NT2/D1 (cell line): ENCODE results near the gene NEO1.

- RRBS, 2 experiments: no CpG with 5 or more reads among the region's 3 CpGs
These were observed 218.5 kb downstream of the THSD4 start for GRCh38 chr15:71333758-71334097.

GRCh38 chr15:71337087-71337944 lies 222.0 kb downstream of the THSD4 start:
- RRBS, 2 experiments: no CpG with 5 or more reads among the region's 8 CpGs

- RRBS, 2 experiments: no CpG with 5 or more reads among the region's 4 CpGs
These were observed 339.8 kb downstream of the THSD4 start for GRCh38 chr15:71455055-71455527.

- RRBS, 2 experiments: no CpG with 5 or more reads among the region's 1 CpG
These were observed 309.1 kb upstream of the NR2E3 start for GRCh38 chr15:71501293-71501712.

DNA sequence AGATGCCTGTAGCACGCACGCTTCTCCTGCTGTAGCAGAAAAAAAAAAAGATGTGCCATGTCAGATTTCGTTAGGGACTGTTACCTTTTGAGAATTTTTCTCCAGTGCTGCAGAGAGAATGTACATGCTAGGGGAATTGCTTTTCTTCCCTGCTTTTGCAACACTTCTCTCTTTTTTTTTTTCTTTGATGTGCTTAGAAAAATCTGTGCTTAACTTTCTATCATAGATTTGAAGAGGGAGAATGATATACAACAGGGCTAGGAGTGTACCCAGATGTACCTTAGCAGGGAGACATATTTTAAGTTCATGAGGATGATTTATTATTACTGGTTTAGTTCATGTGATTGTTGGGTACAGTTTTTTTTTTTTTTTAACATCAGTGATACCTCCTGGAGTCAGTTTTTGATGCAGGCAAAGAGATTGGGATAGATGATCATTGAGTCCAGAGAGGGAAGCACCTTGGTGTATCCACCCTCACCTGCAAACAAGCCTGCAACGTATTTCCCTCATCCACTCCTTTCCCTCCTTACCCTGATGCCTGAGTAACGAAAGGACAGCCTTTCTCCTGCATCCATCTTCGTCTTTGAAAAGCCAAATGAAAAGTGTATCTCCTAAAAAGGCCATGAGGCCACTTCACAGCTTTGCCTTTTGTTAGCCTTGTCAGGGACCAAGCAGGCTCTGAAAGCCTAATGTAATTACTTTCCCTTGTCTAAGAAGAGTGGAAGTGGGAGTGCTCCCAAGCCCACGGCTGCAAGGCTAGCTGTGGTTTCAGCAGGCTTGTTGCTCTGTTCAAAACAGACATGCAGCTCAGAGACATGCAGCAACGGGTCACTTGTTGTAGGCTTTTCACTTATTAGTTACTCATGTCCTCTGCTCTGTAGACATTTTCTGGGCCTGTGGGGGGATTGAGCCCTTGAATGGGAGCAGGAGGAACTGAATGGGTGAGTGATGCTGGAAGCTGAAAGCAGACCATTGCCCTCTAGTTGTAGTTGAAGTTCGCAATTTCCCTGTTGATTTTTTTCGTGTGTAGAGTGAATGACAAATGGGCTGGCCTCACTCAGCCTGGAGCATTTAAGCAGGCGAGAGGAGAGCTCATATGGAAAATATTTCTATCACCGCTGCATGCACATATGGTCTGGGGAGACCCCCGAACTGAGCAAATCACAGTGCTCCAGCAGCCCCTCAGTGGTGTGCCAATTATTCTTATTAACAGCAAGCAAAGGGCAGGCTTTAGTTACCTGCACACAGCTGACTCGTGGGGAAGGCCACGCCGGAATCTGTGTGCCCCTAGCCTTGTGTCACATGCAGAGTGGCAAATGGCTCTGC lies 262.1 kb upstream of the NR2E3 start:
- RRBS, 2 experiments: no CpG with 5 or more reads among the region's 16 CpGs

DNA sequence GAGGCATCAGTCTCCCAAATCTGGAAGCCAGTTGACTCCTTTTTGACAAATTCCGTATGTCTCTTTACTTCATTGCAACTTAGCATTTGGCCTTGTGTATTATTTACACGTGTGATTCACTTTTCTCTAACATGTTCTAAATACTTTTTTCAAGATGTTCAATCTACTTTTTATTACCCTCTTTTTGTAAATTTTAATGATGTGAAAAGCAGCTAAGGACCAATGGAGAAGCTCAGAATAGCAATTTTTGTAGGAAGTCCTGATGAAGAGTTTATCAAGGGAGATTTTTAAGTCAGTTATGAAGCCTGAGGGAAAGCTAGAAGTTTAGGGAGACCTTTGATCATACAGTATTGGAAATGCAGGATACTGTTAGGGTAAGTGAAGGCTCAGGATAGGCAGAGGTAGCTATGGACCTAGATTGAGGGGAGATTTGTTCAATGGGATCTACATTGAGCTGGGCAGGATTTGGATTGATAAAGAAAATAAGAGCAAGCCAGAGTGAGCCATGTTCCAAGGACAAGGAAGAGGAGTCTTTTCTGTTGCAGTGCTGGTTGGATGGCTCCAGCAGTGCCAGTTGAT lies 187.8 kb upstream of the NR2E3 start:
- RRBS, 2 experiments: no CpG with 5 or more reads among the region's 2 CpGs

GRCh38 chr15:71654706-71655396 lies 155.5 kb upstream of the NR2E3 start:
- RRBS, 2 experiments: no CpG with 5 or more reads among the region's 7 CpGs

DNA sequence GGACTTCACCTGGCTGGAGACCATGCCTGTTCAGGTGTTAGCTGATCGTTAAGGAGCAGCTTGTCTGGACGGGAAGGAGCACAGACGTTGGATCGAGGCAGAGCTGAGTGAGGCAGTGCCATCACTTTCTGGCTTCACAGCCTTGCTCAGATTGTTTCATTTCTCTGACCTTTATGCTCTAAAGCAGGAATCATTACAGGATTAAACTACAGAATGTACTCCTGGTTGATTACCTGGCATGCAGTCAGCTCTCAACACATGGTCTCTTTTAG lies 119.0 kb upstream of the NR2E3 start:
- RRBS, 2 experiments: no CpG with 5 or more reads among the region's 4 CpGs

- RRBS, 2 experiments: no CpG with 5 or more reads among the region's 19 CpGs
These were observed 63.7 kb upstream of the NR2E3 start for GRCh38 chr15:71746628-71747127.

GRCh38 chr15:72117035-72117678 lies 793 bp downstream of the MYO9A start:
- RRBS, 2 experiments: 1 to 2% methylated on average over 11 of the region's 39 CpGs

- RRBS, 2 experiments: no CpG with 5 or more reads among the region's 3 CpGs
These were observed 6.3 kb upstream of the PKM start for GRCh38 chr15:72237213-72237743.

DNA sequence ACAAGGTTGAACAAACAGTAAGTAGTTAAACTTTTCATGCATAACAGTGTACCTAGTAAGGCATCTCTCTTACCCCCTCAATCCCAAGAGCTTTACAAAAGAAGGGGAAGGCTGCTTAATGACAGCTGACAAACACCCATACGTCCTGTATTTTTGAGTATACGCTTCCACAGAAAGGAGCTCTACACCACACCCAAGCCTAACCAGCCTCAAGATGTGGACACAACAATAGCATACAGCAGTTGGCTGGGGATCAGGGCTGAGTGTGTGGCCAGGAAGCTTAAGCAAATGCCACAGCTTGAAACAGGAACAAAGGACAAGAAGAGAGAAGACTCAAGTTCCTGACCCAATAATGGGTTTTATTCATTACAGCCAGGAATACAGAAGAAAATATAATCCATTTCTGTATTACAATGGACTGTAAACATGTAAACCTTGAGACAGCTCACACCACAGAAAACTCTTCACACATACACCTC lies 6.9 kb downstream of the HEXA start:
- RRBS, 2 experiments: no CpG with 5 or more reads among the region's 2 CpGs

DNA sequence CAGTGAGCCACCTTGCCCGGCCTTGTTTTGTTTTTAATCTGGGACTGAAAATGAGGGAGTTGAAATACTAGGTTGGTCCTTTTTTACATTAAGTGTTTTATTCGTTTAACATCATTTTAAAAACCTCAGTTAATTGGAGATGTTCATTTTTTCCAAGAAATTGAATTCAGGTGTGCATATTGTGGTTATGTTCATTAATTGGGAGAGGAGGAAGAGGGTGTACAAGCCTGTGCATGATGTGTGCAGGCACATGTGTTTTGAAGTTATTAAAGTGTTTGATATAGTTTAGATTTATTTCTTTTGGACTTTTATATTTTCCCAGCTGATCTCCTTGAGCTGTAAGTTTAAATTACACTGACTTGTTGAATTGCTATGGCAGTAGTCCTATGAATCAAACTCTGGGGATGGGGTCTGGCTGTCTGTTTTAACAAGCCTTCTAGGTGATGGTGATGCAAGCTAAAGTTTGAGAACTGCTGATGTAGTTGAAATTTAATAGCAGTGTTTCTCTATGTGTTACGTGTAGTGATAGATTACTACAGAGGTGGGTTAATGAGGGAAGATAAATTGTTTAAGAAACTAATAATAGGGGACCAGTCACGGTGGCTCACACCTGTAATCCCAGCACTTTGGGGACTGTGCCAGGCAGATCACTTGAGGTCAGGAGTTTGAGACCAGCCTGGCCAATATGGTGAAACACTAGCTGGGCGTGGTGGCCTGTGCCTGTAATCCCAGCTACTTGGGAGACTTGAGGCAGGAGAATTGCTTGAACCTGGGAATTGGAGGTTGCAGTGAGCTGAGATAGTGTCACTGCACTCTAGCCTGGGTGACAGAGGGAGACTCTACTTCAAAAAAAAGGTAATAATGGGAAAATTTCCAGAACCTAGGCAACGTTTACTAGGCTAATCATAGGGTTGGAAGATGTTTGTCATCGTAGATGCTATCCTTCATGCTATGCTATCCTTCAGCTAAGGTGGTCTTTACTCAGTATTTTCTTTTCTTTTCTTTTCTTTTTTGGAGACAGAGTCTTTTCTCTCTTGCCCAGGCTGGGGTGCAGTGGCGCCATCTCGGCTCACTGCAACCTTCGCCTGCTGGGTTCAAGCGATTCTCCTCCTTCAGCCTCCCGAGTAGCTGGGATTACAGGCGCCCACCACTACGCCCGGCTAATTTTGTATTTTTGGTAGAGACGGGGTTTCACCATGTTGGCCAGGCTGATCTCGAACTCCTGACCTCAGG lies 7.1 kb downstream of the ARIH1 start:
- RRBS, 2 experiments: no CpG with 5 or more reads among the region's 17 CpGs

DNA sequence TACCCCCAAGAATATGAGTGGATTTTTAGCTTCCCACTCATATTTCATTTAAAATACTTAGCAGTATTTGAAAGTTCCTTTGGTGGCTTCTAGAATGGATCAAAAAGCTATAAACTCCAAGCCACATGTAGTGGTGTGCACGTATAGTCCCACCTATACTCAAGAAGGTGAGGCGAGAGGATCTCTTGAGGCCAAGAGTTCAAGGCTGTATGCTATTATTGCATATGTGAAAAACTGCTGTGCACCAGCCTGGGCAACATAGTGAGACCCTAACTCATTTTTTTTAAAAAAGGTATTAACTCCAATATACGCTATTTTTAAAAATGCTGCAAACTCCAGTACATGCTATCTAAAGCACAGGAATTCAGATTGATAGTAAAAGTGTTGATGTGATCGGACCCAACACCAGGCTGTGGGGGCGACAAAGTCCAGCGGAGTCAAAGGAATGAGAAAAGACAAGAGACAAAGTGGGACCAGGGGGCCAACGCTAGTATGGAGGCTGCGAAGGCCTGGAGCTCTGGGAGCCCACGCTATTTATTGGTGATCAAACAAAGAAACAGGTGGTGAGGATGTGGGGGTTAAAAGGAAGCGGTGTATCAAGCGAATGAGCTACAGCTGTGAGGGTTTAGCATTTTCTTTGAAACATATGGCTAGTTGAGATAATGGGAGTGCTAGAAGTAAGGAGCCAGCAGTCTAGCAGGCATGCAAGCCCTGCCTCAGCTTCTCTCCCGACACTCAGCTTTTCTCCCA lies 66.6 kb downstream of the ARIH1 start:
- RRBS, 2 experiments: no CpG with 5 or more reads among the region's 12 CpGs

- RRBS, 2 experiments: no CpG with 5 or more reads among the region's 8 CpGs
These were observed 76.8 kb downstream of the ARIH1 start for GRCh38 chr15:72550769-72551541.

- RRBS, 2 experiments: no CpG with 5 or more reads among the region's 13 CpGs
These were observed 31.1 kb downstream of the ADPGK start for GRCh38 chr15:72752336-72753067.

DNA sequence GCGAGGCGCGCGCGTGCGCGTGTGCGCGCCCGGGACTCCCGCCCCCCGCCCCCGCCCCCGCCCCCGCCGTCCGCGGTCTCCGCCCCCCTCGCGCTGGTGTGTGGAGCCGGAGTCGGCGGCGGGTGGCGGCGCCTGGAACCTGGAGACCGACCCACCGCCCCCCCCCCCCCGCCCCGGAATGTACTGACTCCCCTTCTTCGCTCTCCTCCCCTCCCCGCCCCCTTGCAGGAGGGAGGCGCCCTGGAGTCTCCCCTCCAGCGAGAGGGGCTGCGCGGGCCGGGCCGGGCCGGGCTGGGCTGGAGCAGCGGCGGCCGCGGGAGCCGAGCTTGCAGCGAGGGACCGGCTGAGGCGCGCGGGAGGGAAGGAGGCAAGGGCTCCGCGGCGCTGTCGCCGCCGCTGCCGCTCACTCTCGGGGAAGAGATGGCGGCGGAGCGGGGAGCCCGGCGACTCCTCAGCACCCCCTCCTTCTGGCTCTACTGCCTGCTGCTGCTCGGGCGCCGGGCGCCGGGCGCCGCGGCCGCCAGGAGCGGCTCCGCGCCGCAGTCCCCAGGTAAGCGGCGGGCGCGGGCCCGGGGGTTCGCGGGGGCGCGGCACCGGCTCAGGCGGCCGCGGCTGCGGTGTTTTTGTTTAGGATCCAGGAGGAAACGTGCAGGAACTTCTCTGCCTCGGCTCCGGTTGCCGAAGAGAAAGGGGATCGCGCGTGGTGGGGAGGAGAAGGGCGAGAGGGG lies at the start of gene NEO1:
NEO1 (plus strand) TSS at position 208 of the 728 bp plus-strand sequence.
- RRBS, 2 experiments: under 1 to 1% methylated on average over 64 to 74 of the region's 98 CpGs

DNA sequence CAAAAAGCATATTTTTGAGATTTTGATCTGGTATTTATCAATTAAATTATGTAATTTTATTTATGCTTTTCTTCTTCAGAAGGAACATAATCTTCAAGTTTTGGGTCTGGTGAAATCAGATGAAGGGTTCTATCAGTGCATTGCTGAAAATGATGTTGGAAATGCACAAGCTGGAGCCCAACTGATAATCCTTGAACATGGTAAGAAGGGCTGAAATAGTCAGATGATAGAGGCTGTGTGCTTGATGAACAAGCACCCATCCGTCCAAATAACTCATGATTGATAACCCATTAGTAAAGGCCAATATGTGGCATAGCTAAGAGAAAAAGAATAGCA lies 125.9 kb downstream of the NEO1 start:
- RRBS, 2 experiments: no CpG with 5 or more reads among the region's 1 CpG

- RRBS, 2 experiments: no CpG with 5 or more reads among the region's 1 CpG
These were observed 140.1 kb downstream of the NEO1 start for GRCh38 chr15:73192228-73192816.

DNA sequence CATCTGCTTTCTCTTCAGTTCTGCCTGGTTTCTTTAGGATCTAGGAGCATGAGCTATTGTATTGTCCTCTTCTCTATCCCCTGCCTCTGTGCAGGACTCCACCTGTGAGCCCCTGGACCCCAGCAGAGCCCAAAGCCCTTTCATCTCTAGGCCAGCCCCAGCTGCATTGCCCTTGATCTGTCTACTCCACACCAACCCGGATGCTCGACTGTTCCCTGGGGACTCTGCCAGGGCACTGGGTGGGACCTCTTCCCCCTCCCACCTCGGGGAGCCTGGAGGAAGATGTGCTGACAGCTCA lies 5.7 kb upstream of the HCN4 start:
- RRBS, 2 experiments: no CpG with 5 or more reads among the region's 3 CpGs